Sigmoid colon (tissue), 4 donors: ENCODE measurements around a stretch of chr17.

GRCh38 chr17:68206296-68206601 is 41.6 kb upstream of the AMZ2 start:
- PRO-cap: no peak
- RAMPAGE, long total RNA, 4 experiments: no peak in any of the 4 experiments

DNA sequence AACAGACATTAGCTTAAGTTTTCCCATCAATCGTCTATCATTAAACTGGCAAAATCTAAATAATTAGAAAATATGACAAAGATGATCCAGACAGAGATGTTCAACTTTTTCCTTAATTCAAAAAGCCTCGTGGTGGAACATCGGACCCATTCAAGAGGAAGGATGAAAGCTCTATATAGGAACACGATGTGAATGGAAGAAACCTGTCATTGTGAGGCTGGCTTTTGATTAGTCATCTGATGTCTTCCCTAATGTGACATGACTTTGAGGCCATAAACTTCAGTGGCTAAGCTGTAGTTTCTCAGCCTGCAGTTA is 1.0 kb downstream of the AMZ2 start:
- PRO-cap: no peak
- RAMPAGE, long total RNA, 4 experiments: no peak in any of the 4 experiments

GRCh38 chr17:68386108-68386808 is 71.0 kb downstream of the WIPI1 start:
- PRO-cap: no peak
- RAMPAGE, long total RNA, 4 experiments: no peak in any of the 4 experiments

- PRO-cap: unidirectional peak, plus-strand start at chr17:68512632; unidirectional peak, plus-strand start at chr17:68512728
- RAMPAGE, long total RNA, 4 experiments: no peak in any of the 4 experiments
Measured at GRCh38 chr17:68512528-68513081, 375 bp downstream of the PRKAR1A start.

- PRO-cap: no peak
- RAMPAGE, long total RNA, 4 experiments: no peak in any of the 4 experiments
Measured at GRCh38 chr17:68518473-68518721, 6.2 kb downstream of the PRKAR1A start.

- PRO-cap: no peak
- RAMPAGE, long total RNA, 4 experiments: no peak in any of the 4 experiments
Measured at GRCh38 chr17:68522567-68523050, 10.4 kb downstream of the PRKAR1A start.

GRCh38 chr17:68794556-68795505 is 160.4 kb downstream of the ABCA8 start:
- PRO-cap: no peak
- RAMPAGE, long total RNA, 4 experiments: no peak in any of the 4 experiments

- PRO-cap: no peak
- RAMPAGE, long total RNA, 4 experiments: no peak in any of the 4 experiments
Measured at GRCh38 chr17:68877369-68878006, 77.7 kb downstream of the ABCA8 start.

DNA sequence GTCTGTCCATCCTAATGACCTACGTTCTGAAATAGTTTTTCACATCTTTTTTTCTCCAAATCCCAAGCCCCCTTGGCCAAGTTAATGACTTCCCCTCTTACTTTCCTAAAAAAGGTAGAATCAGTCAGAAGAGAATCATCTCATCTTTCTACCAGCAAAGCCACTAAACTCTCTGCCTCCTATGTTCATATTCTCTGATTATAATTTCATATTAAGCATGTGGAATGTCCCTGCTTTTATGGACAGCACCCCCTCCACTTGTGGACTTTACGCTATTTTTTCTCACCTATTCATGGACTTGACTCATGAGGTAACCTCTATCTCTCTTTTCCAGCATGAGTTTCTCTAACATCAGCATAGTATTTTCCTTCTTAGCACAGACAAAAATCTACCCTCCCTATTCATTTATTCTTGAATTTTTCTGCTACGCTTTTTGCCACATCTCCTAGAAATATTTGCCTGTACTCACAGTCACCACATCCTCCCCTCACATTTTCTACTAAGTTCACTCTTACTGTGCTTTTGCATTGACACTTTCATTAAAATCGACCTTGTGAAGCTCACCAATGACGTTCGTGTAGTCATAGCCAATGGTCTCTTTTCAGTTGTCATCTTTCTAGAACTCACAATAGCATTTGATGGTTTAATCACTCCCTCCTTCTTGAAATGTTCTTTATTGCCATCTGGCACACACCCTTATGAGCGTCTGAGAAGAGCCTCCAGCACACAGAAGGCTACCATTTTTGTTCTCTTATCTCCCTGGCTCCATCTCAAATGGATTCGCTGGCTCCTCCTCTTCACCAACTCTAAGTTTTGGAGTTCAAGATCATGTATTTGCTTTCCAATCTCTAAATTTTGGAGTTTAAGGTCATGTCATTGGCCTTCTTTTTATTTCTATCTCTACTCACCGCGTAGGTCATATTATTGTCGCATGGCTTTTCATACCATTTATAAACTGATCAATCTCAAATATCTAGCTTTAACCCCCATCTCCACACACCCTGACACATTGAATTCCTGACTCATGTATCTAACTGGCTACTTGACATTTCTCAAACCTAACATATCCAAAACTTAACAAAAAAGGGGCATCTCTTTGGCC is 39.7 kb upstream of the ABCA8 start:
- PRO-cap: no peak
- RAMPAGE, long total RNA, 4 experiments: start-site peak on the minus strand in 1 of 4 experiments, centred at position 529 of the sequence, 50 reads per replicate

DNA sequence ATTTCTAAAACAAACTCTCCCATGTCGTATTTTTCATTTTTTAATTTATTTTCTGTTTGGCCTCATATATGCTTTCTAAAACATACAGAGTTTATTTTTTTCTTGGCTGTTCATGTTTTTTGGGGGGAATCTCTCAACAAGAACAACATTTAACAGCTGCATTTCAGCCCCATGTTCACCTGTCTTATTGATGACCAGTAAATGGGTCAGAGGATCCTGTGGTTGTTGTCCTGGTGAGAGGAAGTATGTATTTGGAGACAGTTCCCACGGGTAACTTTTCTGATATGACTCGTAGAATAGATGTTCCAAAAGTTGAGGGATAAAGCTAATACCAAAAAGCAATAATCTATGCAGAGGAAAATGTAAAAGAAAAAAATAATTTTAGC is 42.5 kb downstream of the ABCA9 start:
- PRO-cap: no peak
- RAMPAGE, long total RNA, 4 experiments: no peak in any of the 4 experiments

DNA sequence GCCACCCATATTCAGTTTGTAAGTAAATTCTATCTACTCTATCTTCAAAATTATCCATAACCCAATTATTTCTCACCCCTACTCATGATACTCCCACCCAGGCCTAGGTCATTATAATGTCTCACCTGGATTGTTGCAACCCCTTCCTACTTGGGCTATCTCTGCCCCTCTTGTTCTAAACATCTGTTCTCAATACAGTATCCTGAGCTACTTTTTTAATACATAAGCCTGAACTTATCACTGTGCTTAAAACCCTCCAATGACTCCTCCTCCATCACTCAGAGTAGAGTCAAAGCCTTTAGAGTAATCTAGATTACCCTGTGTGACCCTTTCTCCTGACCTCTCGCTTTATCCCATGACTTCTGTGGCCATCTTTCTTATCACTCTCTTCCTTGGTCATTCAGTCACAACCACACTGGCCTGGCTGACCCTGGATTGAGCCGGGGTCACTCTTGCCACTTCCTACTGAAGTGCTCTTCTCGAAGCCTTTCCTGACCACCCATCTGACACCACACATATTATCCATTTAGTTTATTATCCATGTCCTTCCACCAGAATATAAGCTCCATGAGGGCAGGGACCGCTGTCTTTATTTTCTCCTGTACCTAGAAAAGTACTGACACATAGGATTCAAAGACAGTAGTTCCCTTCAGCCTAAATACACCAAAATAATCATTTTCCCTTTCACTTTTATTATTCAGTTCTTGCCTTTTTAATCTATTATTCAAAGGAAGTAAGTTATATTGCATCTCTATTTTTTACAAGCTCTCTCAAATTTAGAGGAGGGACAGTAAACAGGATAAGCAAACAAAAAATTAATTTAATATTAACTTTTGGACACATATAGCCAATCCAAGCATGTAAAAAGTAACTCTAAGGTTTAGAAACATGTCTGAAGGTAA is 28.0 kb upstream of the ABCA9 start:
- PRO-cap: no peak
- RAMPAGE, long total RNA, 4 experiments: start-site peak on the minus strand in 1 of 4 experiments, centred at position 635 of the sequence, 24 reads per replicate

GRCh38 chr17:69093217-69093947 is 32.7 kb upstream of the ABCA9 start:
- PRO-cap: no peak
- RAMPAGE, long total RNA, 4 experiments: no peak in any of the 4 experiments

- PRO-cap: no peak
- RAMPAGE, long total RNA, 4 experiments: no peak in any of the 4 experiments
Measured at GRCh38 chr17:69235238-69235725, 6.7 kb upstream of the ABCA10 start.

- PRO-cap: no peak
- RAMPAGE, long total RNA, 4 experiments: no peak in any of the 4 experiments
Measured at GRCh38 chr17:69268450-69269039, 39.9 kb upstream of the ABCA10 start.

DNA sequence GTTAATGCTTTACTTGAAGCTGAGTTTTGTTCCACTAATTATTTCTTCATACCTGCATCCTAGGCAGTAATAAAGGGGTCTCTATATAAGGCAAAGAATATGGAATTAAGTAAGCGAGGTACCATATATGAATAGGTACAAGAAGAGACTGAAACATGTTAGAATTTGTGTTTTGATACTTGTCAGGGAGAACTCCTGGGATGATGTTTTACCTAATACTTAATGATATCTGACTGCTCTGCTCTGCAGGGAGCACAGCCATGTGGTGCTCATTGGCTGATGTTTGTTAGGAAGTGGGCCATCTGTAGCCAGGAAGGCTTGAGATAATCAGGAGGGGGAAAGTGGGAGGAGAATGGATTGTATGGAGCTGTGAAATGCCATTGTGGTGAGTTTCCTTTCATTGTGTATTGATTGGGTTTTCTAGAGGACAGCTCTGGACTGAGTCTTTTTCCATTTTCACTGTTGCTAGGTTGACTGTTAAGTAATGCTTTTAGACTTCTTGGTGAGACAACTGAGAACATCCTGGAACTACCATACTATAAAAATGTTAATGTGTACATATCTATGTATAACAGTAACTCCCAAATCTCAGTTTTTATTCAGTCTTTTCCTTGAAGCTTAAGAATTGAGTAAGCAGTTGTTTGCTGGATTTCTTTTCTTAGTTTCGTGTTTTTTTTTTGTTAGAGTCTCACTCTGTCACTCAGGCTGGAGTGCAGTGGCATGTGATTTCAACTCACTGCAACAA is 52.8 kb downstream of the MAP2K6 start:
- PRO-cap: no peak
- RAMPAGE, long total RNA, 4 experiments: no peak in any of the 4 experiments

DNA sequence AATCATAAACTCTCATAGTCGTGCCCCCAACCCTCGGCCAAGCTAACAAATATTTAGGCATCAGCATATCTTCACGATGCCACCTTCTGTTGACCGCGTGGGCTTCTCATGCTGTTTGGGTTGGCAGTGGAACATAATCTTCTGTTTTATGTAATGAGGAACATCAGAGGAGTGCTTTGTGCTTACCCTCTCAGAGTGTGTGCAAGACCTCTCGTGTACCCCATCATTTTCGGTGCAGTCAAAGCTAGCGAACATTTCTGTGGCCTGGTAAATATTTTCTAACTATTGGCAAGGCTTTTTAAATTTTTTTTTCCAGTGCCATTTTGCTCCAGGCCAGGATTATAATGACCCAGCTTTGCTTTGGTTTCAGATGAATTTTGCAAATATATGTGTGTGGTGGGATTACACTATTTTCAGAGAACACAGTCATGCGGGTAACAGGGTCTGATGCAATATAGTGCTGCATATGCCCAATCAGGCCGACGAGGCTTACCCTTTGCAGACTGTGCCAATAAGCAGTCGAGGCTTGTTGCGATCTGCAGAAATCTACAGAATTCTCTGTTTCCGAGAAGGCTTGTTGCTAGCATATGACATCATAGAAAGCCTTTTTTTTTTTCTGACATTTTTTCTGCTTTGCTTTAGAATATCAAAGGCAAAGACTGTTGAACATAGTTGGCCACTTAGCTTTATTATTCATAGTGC is 86.9 kb downstream of the MAP2K6 start:
- PRO-cap: no peak
- RAMPAGE, long total RNA, 4 experiments: no peak in any of the 4 experiments

GRCh38 chr17:69900596-69901018 is 174.4 kb upstream of the KCNJ16 start:
- PRO-cap: no peak
- RAMPAGE, long total RNA, 4 experiments: no peak in any of the 4 experiments

DNA sequence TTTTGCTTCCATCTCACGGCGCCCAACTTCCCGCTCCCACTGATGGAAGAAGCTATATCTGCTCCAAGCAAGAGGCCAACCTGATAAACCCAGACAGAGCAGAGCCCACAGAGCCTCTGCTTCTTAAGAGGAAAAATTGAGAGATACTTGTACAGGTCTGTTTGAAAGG is 167.5 kb upstream of the KCNJ16 start:
- PRO-cap: no peak
- RAMPAGE, long total RNA, 4 experiments: no peak in any of the 4 experiments

DNA sequence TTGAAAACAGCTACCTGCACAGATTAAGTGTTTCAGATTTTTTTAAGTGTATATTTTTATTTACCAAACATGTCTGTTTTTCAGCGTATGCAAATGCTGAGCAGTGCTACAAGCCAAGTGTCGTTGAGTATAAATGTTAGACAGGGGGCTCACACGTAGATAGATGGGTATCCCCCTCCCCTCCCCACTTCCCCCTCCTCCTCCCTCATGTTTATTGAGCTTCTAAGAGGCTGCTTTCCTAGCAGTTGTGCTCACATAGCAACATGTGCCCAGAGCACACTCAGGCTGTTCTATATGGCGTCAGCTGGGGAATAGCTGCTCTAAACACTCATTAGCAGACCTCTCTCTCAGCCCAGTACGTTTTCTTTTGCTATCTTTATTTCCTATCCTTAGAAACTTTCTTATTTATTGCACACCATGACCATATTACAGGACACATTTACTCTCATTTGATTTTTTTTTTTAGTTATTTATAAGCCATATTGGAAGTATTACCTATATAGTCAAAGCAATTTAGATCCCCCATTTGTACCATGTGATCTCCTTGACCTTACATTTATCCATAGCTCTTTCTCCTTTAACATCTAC is 1.8 kb downstream of the KCNJ2 start:
- PRO-cap: no peak
- RAMPAGE, long total RNA, 4 experiments: no peak in any of the 4 experiments

- PRO-cap: no peak
- RAMPAGE, long total RNA, 4 experiments: no peak in any of the 4 experiments
Measured at GRCh38 chr17:70173561-70173943, 4.2 kb downstream of the KCNJ2 start.